Brain (tissue), 1 donor: ENCODE data around the genes SNRPD3, HPS4 and TFIP11.

DNA sequence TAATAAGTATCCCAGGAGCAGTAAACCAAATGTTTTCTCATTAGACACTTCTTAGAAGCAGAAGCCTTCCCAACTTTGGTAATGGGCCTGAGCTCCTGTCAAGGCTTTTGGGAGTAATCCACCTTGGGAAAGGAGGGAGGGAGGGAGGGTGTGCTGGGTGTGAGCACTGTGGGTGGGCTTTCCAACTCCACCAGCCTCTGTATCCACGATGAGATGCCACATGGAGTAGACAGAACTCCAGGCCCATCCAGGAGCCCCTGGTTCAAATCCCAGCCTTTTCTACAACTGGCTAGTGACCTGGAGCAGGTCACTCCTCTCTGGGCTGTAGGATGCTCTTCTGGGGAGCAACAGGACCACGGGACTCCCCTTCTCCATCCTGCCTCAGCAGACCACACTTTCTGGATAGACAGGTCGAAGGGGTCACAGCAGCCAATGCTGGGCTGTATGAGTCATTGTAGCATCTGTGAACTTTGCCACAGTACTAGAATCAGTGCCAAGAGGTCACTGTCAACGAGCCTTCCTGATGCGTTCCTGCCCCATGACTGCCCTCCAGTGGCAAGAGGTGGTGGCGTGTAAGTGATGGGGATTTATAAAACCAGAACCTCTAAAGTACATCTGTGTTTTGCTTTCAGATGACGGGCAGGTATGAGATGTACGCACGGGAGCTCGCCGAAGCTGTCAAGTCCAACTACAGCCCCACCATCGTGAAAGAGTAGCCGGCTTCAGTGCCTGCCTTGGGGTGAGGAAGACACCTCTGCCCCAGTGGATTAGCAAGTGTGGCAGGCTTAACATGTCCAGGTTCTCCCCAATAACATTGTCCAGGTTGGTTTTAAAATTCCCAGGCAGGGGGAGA lies 29.6 kb downstream of the GUCD1 start:
- RRBS = no CpG with 5 or more reads among the region's 13 CpGs

DNA sequence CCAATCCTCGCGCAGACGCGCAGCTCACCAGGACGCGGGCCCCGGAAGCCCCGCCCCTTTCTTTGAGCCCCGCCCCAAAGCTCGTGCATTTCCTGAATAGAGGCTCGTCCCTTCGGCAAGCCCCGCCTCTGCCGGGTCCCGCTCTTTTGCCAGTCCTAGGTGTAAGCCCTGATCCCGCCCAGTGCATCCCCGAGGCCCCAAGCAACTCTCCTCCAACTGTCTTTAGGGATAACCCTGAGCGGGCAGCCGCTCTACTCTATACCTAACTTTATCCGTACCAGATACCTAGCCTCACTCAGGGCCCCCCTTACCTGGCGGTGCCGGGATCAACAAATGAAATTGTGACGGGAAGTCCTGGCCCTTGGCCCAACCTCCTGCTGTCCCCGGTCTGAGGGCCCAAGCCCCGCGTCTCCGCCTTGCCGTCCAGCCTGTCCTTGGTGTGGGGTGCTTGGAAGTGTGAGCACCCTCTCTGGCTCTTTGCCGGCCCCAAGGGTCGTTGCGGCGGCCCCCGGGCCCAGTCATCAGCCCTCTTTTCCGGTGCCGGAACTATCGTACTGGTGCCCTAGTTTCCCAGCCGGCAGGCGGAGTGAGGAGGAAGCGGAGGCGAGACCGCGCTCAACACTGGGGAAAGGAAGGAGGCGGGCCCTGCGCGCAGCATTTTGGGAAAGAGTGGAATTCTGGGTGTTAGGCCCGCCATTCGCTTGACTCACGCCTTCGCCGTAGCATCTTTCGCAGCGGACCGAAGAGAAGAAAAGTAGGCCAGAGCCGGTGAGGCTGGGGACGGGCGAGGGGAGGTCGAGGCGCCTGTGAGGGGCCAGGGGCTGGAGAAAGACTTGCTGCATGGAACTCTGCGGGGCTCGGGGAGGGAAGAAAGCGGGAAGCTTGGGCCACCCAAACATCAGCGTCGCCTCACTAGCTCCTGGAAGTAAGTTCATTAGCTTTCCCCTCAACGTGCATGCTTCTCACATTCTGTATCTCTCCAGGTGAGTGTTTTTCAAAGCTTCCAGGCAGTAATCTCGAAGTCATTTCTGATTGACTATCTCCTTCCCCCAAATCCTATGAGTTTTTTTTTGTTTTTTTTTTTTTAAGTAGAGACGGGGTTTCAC lies at the start of gene SNRPD3:
SNRPD3 (plus strand) TSS at position 696 of the 1,106 bp plus-strand sequence.
- RRBS = 2% methylated on average over 20 of the region's 66 CpGs

DNA sequence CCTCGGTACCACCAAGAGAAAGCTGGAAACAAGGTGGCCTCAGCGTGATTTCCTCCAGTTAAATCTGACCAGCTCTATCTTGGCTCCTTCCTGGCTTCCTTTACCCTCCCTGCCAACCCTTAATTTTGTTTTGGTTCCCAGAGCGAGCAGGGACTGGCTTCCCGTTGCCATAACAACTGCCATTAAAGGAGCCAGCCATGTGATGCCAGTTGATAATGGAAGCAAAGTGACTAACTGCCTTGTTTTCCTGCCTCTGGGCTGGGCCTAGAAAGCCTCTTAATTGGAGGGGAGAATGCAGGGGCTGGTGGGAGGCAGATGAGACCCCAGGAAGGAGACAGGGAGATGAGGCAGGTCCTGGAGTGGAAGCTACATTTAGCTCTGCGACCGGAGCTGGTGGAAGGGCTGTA lies 4.4 kb downstream of the SGSM1 start:
- RRBS = no CpG with 5 or more reads among the region's 6 CpGs

GRCh38 chr22:24973721-24974321 lies 21.3 kb downstream of the KIAA1671 start:
- RRBS = no CpG with 5 or more reads among the region's 6 CpGs

GRCh38 chr22:25110638-25111660 lies 88.7 kb upstream of the CRYBB3 start:
- RRBS = 3% methylated on average over 5 of the region's 43 CpGs

- RRBS = no CpG with 5 or more reads among the region's 9 CpGs
These were observed 154.9 kb downstream of the CRYBB2 start for GRCh38 chr22:25374227-25374905.

- RRBS = no CpG with 5 or more reads among the region's 11 CpGs
These were observed 161.5 kb upstream of the GRK3 start for GRCh38 chr22:25402912-25403445.

GRCh38 chr22:25403446-25404344 lies 160.8 kb upstream of the GRK3 start:
- RRBS = no CpG with 5 or more reads among the region's 18 CpGs

DNA sequence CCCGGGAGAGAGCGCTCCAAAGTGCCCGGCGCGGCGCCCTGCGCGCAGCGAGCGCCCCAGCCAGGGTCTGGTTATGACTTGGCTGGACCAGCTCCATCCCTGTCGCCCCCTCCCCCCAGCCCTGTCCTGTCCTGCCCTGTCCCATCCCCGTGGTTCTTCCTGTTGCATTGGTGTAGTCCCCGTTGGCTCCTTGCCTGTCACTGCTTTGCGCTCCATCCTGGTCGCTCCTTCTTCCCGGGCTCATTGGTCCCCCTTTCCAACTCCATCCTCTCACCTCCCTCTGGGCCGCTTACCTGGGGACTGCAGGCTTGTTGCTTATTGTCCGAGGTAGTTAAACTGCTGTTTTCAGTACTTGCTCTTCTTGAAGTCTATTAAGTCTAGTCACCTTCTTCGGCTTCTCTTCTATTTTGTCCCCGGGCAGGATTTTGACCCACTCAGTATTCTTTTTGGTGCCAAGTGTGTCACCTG lies 907 bp downstream of the GRK3 start:
- RRBS = no CpG with 5 or more reads among the region's 20 CpGs

DNA sequence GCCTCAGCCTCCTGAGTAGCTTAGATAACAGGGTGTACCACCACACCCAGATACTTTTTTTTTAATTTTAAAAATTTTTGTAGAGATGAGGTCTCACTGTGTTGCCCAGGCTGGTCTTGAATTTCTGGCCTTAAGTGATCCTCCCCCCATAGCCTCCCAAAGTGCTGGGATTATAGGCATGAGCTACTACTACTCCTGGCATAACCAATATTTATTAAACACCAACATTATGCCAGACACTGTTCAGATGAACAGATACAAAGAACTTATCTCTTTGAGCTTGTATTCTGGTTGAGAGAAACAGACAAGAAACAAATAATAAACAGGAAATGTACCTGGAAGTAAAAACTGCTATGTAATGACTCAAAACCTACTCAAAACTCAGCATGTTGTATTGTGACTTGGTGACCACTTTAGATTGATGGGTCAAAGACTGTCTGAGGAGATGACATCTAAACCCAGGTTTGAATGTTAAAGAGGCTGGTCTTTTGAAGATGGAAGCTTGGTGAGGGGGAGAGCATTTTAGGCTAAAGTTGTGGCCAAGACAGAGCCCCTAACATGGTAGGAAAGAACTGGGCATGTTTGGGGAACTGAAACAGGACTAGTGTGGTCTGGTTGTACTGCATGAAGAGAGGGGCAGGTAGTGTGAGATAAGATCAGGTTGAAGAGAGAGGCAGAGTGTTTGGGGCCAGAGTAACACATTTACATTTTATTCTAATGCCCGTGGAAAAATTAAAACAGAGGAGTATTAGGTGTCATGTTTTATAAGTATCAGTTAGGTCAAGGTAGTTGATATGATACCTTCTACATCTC lies 85.4 kb upstream of the MYO18B start:
- RRBS = no CpG with 5 or more reads among the region's 1 CpG

- RRBS = no CpG with 5 or more reads among the region's 13 CpGs
These were observed 20.1 kb downstream of the MYO18B start for GRCh38 chr22:25761946-25762706.

GRCh38 chr22:26066488-26066898 lies 102.8 kb upstream of the SEZ6L start:
- RRBS = no CpG with 5 or more reads among the region's 5 CpGs

DNA sequence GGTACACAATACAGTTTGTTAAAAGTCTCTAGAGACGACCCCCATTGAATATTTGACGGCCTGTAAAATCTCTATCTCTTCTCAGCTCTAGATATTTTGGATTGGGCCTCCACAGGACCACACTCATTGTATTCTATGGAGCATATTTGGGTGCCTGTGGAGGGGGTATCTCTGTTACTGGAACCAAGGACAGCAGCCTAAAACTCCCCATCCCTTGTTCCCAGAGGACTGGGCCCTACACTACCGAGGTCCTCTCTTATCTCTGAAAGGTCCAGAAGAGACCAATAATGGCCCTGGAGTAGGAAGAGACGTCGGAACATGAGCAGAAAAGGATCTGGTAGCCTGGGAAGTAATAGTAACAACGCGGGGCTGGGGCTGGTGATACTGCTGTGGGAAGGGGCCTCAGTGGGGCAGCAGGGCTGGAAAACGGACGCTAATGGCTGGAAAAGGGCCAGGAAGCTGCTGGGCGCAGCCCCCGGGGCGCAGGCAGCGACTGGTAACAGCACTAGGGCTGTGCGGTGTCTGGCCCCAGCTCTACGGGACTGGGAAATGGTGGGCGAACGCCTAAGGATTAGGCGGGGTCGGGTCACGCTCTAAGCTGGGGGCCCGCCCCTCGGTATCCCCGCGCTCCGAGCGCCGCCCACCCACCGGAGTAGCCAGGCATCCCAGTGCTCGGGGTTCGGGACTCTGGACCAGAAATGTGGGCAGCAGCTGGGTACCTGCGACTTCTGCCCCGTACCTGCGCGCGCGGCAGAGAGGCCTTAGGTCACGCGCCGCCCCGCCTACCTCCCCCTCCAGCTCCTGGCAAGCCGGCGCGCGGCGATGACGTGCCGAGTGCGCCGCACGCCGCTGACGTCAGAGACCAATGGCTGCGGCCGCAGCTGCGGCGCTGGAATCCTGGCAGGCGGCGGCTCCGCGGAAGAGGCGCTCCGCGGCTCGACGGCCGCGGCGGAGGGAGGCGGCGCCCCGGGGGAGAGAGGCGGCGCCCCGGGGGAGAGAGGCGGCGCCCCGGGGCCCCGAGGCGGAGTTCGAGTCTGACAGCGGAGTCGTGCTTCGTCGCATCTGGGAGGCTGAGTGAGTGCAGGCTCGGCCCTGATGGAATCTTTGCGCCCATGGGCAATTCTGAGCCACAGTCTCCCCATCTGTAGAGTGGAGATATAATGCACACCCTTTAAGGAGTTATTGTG lies at the start of gene HPS4:
HPS4 (minus strand) TSS at position 758 of the 1,187 bp plus-strand sequence.
- RRBS = no CpG with 5 or more reads among the region's 86 CpGs

DNA sequence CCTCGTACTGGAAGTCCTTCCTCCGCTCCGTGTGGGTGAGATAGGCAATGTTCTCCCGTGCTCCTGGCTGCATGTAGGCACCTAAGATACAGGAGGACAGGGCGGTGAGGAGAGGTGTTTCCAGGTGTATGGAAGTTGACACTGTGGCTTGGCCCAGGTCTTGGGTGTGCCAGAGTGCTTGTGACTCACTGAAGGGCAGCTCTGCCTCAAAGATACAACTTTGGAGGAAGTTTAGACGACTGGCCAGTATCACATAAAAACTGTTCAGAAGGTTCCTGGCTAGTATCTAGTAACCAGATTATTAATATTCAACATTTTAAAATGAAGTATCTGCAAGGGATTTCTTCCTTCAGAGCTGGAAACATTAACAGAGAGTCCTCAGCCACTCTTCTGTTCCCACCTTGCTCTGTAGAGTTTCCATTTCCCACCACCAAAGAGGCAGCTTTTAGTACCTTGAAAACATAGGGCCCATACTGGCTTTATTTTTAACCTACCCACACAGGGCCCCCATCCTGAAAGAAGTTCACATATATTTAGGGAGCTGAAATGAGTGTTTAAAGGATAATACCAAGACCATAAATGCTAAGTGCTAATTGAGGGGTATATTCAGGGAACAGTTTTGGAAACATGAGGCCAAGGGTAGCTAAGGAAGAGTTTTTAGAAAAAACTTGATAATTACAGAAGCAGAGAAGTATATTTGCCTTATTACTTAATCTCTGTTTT lies 8.8 kb downstream of the SRRD start:
- RRBS = no CpG with 5 or more reads among the region's 6 CpGs

DNA sequence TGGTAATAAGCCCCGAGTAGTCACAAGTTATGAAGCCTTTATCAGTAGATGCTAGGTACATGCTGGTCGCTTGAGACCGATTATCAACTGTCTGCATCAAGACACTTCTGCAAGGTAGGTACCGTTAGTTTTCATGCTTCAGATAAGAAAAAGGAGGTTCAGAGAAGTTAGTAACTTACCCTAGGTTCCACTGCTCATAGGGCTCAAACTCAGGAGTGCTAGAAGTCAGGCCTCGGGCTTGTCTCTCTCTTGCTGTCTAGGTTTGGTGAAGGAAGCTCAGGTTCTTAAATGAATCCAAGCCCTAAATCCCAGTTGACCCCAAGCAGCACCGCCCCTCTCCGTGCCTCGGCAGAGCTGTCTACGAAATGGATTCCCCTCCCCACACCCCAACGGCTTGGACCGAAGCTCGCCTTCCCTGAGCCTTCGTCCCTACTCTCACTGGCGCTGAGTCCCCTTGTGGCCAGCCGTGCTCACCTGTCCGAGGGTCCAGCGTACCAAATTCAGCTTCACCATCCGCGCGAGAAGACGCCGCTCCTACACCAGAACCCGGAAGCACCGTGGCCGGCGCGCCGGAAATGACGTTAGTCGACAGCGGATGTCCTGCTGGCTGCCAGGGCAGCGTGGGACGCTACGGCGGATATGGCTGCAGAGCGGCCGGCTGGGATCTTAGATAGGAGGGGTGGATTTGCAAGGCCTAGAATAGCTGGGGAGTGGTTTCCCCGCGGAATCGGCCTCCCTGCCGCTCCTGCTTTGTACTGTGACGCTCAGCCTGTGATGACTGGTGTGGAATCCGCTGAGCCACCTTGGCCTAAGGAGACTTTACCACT lies at the start of gene TFIP11:
TFIP11 (minus strand) TSS at position 554 of the 827 bp plus-strand sequence.
- RRBS = 1% methylated on average over 9 of the region's 43 CpGs

DNA sequence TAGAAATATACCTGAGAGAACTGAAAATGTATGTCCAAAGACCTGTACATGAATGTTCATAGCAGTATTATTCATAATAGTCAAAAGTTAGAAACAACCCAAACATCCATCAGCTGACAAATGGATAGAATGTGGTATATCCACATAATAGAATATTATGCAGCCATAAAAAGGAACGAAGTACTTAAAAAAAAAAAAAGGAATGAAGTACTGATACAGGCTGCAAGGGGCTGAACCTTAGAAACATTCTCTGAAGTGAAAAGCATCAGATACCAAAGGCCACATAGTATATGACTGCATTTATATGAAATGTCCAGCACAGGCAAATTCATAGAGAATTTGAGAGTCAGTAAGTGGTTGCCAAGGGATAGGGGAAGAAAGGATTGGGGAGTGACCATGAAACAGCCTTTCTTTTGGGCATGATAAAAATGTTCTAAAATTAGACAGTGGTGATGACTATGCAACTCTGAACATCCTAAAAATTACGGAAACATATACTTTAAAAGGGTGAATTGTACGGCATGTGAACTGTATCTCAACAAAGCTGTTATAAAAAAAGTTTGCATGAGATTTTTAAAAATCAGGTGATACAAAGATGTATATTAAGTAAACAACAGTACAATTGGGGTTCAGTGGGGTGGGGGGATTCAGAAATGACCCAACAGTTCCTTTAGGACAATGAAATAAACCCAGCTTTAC lies 1.8 kb downstream of the TPST2 start:
- RRBS = no CpG with 5 or more reads among the region's 3 CpGs

- RRBS = no CpG with 5 or more reads among the region's 3 CpGs
These were observed 2.7 kb upstream of the TPST2 start for GRCh38 chr22:26592637-26592978.

DNA sequence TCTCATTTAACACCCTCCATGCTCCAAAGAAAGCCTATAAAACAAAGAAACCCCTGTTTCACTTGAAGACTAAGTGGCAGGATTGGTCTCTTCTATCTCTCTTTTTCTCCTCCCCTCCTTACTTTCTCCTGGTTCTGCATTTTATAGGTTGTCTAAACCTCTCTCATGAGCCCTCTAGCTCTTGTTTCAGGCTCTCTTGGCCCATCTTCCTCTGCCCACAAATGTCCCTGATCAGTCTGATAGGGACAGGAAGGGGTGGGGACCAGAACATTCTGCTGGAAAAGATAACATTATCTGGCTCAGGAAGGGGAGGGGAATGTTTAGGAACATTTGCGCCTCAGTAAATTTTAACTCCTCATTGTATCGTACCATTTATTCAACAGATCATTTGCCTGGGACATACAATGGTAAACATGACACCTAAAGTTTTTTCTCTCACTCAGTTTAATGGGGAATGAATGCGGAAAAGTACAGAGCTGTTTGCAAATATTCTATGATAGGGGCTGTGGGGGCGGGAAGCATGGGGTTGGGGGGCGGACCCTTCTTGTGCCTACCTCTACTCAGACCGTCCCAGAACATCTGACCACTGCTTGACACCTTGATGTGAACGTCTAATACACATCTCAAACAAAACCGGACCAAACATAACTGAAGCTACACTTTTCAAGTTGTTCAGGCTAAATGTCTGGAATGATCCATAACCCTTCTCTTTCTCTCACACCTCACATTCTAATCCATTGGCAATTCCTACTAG lies 10.9 kb downstream of the CRYBA4 start:
- RRBS = no CpG with 5 or more reads among the region's 8 CpGs

GRCh38 chr22:26902602-26903185 lies 280.9 kb downstream of the CRYBA4 start:
- RRBS = no CpG with 5 or more reads among the region's 12 CpGs

DNA sequence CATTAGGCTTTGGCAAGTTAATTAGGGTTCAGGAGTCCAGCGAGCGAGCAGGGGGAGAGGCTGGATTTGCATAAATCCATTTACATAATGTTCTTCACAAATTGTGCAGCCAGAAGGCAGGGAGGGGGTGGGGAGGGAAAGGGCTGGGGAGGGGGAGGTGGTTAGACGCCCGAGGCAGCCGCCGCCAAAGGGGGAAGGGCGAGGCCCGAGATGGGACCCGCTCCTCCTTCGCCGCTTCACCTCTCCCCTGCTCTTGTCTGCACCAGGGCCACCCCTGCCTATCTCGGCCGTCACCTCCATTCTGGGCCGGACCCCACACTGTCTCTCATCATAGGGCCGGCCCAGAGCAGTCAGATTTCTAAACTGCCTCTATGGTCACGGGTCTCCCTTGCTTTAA lies 281.7 kb downstream of the CRYBA4 start:
- RRBS = 4% methylated on average over 2 of the region's 16 CpGs